ENCODE measurements around a stretch of chr10.

- PRO-cap, 2 experiments = no peak in any of the 2 experiments
Measured at GRCh38 chr10:24484772-24485281, 238.9 kb downstream of the ARHGAP21 start.

DNA sequence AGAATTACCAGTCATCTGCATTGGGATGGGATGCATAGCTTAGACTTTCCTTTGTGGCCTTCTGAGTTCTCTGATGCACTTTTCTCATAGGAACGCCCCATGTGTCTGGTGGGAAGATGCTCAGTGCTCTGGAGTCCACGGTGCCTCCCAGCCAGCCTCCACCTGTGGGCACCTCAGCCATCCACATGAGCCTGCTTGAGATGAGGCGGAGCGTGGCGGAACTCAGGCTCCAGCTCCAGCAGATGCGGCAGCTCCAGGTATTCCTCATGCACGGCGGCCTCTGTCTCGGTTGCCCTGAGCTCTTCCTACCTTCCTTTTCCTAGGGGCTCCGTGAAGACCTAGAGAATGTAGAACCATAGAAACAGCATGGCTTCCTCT lies 222.4 kb downstream of the ARHGAP21 start:
- PRO-cap, 2 experiments = no peak in any of the 2 experiments

GRCh38 chr10:24542640-24543232 lies 181.0 kb downstream of the ARHGAP21 start:
- PRO-cap, 2 experiments = no peak in any of the 2 experiments

- PRO-cap, 2 experiments = no peak in any of the 2 experiments
Measured at GRCh38 chr10:24548684-24549022, 175.0 kb downstream of the ARHGAP21 start.

DNA sequence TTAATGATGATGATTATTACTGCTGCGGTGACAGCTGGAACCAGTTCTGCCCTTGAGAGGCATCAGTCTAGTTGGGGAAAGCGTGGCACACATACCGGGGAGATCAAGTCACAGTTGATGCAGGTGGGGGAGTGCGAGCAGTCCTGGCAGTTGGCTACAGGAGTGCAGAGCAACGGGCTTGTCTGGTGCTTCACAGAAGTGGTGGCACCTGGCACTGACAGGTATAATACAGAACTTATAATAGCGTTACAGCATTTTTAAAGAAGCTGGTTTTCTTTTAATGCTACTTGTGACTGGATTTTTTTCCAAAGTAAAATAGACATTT lies 172.9 kb downstream of the ARHGAP21 start:
- PRO-cap, 2 experiments = no peak in any of the 2 experiments

DNA sequence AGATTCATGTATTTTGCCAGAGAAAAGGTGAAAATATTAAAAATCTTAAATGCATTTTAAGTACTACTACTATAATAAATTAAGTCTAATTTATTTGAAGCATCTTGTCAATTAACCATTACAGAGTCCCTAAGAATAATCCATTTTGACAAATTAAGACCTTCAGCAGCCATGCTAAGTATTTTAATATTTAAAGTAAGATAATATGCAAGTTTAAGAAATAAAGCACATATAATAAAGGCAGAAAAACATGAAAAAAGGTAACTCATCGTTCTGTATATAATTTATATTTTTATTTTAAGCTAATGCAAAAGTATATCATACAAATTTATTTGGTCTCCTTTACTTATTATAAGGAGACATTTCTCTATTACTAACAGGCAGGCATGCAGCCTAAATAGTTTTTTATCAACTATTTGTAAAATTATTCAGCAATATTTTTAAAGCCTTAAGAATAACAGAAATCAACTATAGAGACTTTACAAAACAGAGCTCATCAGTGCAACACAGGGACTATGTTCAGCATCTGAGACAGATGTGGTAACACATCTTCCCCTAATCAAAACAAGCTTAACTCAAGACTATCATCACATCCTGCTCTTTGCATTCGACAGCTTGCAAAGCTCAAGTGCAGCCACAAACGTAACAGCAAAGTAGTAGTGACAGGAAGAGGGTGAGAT lies 101.8 kb downstream of the ARHGAP21 start:
- PRO-cap, 2 experiments = no peak in any of the 2 experiments

GRCh38 chr10:24622572-24623020 lies 101.1 kb downstream of the ARHGAP21 start:
- PRO-cap, 2 experiments = no peak in any of the 2 experiments

GRCh38 chr10:24664939-24665657 lies 58.6 kb downstream of the ARHGAP21 start:
- PRO-cap, 2 experiments = no peak in any of the 2 experiments

- PRO-cap, 2 experiments = no peak in any of the 2 experiments
Measured at GRCh38 chr10:24706455-24707567, 16.9 kb downstream of the ARHGAP21 start.

GRCh38 chr10:24851400-24852261 lies 100.8 kb downstream of the PRTFDC1 start:
- PRO-cap, 2 experiments = no peak in any of the 2 experiments

- PRO-cap, 2 experiments = peak in 1 of 2 experiments; most common plus-strand start chr10:24882569 (in 1); most common minus-strand start chr10:24882488 (in 1)
Measured at GRCh38 chr10:24882192-24882662, 70.2 kb downstream of the PRTFDC1 start.

- PRO-cap, 2 experiments = no peak in any of the 2 experiments
Measured at GRCh38 chr10:25880768-25881029, 53.3 kb upstream of the MYO3A start.

- PRO-cap, 2 experiments = no peak in any of the 2 experiments
Measured at GRCh38 chr10:26407344-26407846, 30.7 kb upstream of the APBB1IP start.

DNA sequence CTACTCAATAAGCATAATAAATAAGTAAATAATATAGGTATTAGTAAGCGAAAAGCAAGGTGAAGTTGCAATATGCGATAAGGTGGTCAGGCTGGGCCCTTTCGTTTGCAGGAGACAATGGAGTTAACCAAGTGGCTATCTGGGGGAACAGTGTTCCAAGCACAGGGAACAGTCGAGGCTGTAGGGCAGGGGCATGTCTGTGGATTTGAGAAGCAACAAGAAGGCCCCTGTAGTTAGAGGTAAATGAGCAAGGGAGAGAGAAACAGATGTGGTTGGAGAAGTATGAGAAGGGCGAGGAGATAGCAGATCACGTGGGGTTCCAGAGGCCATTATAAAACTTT lies 5.8 kb downstream of the APBB1IP start:
- PRO-cap, 2 experiments = no peak in any of the 2 experiments

DNA sequence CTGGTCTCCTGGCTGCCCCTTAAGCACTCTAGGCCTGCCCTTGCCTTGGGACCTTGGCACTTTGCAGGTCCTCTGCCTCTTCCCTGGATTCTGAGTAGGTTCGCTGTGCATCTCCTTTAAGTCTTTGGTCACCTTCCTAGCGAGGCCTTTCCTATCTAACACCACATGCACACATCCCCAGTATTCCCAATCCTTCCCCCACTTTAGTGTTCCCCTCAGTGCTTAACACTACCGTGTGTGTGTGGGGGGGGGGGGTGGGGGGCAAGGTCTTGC lies 67.8 kb downstream of the APBB1IP start:
- PRO-cap, 2 experiments = no peak in any of the 2 experiments

DNA sequence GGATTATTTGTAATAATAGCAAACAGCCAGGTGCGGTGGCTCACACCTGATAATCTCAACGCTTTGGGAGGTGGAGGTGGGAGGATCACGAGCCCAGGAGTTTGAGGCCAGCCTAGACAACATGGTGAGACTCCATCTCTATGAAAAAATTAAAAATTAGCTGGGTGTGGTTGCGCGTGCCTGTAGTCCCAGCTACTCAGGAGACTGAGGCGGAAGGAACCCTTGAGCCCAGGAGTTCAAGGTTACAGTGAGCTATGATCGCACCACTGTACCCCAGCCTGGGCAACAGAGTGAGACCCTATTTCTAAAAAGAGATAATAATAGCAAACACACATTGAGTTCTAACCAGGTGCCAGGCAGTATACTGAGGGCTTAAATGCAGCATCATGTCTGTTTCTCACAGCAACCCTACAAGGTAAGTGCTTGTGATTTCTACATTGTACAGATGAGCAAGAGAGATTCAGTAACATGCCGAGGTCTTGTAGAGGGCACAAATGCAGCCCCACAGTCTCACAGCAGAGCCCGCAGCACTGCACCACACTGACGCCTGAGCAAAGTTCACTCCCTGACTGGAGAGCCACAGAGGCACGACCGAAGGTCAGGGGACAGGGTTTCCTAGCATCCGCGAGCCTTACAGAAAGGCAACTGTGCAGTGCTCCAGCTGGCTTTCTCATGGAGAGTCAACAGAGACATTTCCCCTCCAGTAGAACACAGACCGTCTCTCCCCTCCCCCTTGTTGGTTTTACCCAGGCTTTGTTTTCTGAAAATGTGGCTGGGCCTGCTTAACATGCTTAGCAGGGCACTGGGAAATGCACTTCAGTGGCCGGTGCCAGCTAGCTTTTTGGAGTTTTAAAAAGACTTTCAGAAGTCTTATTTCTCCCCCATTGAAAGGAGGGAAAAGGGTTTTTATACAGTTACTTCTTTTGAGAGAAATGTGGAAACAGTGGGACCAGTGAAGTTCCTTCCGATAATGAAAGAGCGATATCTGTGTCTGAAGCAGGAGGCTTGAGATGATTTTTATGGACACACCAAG lies 36.5 kb downstream of the PDSS1 start:
- PRO-cap, 2 experiments = peak in 1 of 2 experiments; most common plus-strand start position 561 of the sequence (in 1); most common minus-strand start position 549 of the sequence (in 1)

- PRO-cap, 2 experiments = peak in 1 of 2 experiments; most common plus-strand start chr10:26858901 (in 1)
Measured at GRCh38 chr10:26858478-26859166, 2.1 kb downstream of the ABI1 start.

- PRO-cap, 2 experiments = no peak in any of the 2 experiments
Measured at GRCh38 chr10:27023466-27023822, 76.8 kb downstream of the ANKRD26 start.

DNA sequence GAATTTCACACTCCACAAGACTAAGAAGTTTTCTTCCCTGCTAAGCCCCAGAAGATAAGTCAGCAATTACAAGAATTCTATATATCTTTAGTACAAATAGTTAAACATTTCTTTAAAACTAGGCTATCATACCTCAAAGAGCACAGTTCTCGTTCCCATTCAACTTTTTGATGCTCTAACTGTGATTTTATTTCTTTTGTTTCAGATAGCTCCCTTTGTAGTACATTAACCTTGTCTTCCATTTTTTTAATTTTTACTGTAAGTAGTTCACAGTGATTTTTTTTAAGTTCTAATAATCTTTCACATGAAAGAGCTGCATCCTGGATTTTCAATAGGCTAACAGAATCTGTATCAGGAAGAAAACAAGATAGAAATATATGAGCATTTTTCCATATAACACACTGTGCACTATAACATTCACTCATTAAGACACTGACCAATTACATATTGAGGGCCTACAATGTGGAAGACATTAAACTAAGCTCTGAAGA lies 60.4 kb downstream of the ANKRD26 start:
- PRO-cap, 2 experiments = no peak in any of the 2 experiments

GRCh38 chr10:27153771-27154185 lies 406 bp downstream of the YME1L1 start:
- PRO-cap, 2 experiments = peak in 2 of 2 experiments; most common plus-strand start chr10:27153922 (in 1); most common minus-strand start chr10:27153999 (in 2)